Right common carotid artery plus branches (tissue), 1 donor: ENCODE results near the genes LONP1 and DUS3L.

- PRO-cap, result no peak
These were observed 89.2 kb downstream of the PTPRS start for GRCh38 chr19:5251185-5252037.

DNA sequence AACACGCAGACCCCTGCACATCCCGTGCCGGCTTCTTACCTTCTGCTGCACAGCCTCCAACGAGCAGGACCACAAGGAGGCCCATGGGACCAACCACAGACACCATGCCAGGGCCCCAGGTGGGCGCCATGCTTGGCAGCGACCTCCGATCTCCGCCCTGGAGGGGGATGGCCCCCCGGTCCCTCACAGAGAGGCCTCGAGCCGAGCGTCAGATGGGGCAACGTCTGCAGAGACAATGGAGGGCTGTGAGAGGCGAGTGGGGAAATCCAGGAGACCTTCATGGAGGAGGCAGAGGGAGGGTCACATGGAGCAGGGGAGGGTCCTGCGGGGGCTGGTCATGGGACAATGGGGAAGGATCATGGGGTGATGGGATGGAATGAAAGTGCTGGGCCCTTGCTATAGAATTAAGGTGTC lies 54.6 kb downstream of the PTPRS start:
- PRO-cap, result no peak

GRCh38 chr19:5434604-5434971 lies 20.6 kb upstream of the ZNRF4 start:
- PRO-cap, result no peak

DNA sequence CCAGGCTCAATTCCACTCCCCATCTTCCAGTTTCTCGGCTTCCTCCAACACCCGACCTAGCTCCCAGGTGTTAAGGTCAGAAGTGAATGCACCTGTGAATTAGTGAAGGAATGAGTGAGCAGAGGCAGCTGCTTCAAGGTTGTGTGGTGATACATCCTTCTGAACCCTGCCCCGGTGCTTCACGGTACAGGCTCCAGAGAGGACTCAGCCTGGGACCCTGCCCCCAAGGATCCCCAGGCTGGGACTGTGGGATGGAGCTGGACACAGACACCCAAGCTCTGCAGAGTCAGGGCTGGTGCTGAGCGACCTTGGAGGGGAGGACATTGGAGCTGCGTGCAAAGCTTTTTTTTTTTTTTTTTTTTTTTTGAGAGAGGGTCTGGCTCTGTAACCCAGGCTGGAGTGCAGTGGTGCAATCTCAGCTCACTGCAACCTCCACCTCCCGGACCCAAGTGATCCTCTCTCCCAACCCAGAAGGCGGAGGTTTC lies 76.2 kb downstream of the SAFB2 start:
- PRO-cap, result no peak

DNA sequence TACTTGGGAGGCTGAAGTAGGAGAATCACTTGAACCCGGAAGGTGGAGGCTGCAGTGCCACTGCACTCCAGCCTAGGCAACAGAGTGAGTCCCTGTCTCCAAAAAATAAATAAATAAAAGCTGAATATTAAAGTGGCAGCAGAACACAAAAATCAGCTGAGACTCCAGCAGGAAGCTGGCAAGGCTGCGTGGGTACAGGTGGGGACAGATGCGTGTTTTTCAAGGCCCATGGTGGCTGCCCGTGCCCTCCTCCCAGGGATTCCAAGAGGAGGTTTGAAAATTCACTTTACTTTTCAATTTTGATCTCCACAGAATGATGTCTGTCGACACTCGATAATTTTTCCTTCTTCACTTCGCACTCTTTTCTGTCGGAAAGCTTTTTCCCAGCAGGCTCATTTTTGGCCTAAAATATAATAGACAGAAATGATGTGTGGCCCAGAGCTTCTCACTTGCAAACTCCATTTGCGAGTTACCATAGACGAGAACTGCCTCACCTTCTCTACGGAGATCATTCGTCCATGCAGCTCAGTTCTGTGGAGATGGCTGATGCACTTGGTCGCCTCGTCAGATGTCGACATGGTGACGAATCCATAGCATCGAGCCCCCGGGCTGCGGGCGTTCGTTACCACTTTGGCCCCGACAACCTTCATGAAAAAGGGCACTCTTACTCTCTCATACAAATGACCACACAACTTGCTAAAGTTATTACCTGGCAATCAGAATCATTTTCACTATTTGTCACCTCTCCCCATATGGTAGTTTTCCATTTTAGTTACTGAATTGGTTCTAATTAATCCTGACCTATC lies 18.1 kb downstream of the SAFB2 start:
- PRO-cap, result no peak

DNA sequence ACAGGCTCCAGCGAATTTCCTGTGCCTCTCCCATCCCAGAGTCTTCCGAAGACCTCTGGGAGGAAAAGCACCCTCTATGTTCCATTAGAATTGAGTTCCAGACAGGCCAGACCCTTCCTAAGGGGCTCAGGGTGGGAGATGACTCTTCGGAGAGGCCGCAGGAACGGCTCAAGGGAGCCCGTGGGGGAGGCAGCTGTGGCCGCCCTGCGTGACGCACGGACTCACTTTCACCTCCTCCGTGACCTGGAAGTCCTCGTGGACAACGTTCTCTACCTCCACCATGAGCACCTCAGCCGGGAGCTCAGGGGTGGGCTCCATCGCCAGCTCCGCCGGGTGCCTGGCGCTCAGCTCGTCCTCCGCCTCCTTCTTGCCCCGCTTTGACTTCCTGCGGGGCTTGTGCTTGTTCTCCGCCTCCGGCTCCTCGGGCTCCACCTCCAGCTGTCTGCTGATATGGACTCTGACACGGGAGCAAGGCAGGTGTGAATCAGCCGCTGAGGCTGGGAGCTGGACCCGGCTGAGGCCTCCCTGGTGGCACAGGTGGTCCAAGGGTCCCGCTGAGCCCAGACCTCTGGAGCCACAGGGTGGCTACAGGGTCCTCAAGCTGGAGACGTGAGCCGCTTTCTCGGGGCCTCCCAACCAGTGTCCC lies 8.3 kb downstream of the LONP1 start:
- PRO-cap, result no peak

DNA sequence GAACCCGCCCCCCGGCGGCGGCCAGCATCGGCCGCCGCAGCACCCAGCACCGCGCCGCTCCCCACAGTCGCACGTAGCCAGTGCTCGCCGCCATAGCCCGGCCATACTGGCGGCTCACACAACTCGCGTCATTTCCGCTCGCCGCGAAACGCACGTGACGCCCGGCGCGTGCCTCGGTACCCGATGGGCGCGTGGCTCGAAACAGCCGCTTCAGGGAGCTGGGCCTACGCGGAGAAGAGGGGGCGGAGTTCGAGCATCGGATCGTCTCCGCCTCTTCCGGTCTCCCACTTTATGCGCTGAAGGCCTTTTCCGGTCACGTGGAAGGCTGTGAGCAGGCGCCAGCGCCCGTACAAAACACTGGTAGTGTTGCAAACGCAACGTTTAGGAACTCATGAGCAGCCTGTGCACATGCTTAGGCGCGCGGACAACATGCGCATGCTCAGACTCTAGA lies at the start of gene LONP1:
LONP1 (minus strand) TSS at position 108 of the 451 bp plus-strand sequence.
- PRO-cap, result bidirectional peak, plus-strand start at position 64 of the sequence, minus-strand start at position 105 of the sequence; bidirectional peak, plus-strand start at position 316 of the sequence, minus-strand start at position 263 of the sequence

DNA sequence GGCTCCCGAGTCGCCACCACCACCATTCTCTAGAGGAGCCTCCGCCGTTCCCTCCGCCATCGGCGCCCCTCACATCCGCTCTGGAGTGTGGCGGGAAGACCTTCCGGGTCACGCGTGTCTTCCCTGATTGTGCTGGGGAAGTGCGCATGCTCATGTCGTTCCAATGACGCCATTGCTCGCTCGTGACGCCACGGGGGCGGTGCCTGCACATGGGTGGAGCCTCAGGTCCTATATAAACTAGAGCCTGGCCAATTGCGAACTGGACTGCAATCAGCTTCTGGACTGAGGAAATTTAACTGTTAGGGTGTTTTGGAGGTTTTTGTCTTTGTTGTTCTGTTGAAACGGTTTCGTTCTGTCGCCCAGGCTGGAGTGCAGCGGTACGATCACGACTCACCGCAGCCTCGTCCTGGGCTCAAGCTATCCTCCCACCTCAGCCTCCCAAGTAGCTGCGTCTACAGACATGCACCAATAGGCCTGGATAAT lies at the start of gene DUS3L:
DUS3L (minus strand) TSS at position 82 of the 483 bp plus-strand sequence.
- PRO-cap, result bidirectional peak, plus-strand start at position 262 of the sequence, minus-strand start at position 82 of the sequence

DNA sequence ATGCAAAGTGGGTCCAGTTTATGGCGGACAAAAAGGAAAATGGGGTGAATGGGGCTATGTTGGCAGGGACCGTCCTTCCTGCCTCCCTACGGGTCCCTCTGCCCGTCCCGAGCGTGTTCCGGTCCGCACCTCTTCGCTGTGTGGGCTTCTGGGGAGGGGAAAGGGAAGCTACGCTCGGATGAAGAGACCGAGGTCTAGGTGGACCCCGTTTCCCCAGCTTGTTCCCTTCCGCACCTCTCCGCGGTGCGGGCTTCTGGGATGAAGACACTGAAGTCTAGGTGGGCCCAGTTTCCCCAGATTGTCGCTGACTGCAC lies 11.1 kb downstream of the FUT6 start:
- PRO-cap, result no peak

DNA sequence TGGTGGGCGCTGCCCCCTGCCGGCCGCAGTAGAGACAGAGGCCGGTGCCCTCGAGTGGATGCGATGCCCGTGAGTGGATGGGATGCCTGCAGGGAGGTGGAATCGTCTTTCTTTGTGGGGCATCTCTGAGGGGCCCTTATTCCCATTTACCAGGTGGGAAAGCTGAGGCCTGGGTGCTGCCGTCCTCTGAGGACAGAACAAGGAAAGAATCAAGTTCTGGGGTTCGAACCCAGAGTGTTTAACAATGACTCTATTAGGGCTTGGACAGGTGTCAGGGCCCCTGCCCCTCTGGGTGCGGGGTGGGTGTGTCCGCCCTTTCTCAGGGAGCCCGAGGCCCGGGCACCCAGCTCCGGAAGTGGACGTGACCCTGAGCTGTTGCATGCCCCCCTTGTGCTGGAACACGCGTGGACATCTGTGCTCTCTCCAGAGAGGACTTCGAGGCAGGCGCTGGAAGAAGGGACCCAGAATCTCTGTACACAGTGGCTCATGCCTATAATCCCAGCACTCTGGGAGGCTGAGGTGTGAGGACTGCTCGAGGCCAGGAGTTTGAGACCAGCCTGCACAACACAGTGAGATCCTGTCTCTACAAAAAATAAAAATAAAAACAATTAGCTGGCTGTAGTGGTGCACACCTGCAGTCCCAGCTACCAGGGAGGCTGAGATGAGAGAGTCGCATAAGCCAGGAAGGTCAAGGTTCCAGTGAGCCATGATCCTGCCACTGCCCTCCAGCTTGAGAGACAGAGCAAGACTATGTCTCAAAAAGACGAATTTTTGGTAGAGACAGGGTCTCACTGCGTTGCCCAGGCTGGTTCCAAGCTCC lies 10.7 kb downstream of the NDUFA11 start:
- PRO-cap, result no peak

- PRO-cap, result no peak
These were observed 242 bp upstream of the VMAC start for GRCh38 chr19:5904485-5904775.

- PRO-cap, result no peak
These were observed 11.7 kb downstream of the RANBP3 start for GRCh38 chr19:5966056-5966775.

DNA sequence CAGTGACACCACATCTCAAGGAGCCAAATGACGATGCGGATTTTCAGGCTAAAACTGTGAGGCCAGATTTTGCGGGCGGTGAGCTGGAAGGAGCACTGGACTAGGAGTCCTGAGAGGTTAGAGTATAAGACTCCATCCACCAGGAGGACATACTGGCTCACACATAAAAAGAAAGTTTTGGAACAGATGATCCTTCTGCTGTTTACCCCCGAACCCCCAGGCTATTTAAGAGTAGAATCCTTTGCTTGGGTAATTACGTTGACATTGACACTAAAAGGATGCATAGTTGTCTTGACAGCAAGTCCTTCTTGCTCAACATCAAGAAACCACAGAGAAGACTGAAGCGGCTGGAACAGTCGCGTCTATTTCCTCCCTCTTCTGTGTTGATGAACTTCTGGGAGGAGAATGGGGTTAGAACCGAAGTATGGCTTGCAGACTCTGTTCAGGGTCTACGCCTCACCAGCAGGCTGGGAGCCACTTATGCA lies 42.2 kb upstream of the RANBP3 start:
- PRO-cap, result no peak

- PRO-cap, result no peak
These were observed 64.1 kb upstream of the RANBP3 start for GRCh38 chr19:6041638-6042822.

DNA sequence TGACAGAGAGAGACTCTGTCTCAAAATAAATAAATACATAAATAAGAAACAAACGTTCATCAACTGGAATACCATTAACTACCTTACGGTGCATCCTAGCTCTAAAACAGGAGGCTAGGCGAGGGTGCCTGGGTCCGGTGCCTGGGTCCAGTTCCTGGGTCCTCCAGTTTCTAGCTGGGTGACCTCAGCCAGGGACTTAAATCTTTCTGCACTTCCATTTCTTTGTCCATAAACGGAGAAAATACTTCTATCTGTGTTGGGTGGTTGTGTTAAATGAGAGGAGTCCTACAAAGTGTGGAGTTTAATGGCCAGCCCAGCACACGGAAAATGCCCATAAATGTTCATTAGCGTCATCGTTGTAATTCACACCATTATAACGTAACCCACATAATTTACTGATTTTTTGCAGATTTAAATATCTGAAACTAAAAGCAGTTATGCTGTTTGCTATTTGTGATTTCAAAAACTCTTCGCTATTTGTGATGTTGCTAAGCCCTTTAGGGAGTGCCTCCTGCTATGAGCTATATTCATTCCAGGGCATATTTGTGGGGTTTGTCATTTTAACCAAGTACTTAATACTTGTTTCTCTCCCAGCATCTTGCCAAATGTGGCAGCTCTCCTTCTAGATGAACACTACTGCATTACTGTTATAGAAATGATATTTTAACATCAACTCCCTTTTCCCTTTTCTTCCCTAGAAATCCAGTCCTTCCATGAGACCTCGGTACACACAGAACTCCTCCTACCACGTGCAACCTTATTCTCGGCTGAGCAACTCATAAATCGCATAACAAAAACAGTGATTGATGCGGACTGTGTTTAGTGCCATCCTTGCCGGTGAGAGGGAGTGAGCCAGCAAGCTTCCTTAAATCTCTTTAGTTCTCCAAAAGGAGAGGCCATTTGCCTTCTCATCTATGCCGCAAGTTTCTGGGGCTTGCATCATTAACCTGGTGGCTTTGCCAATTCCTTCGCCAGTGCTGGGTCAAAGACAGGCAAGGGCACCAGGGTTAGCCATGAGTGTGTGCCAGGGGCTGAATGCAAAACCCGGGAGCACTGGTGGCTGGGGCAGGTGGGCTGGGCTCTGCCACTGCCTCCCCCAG lies 33.6 kb downstream of the RFX2 start:
- PRO-cap, result unidirectional peak, minus-strand start at position 274 of the sequence

- PRO-cap, result no peak
These were observed 61.3 kb downstream of the MLLT1 start for GRCh38 chr19:6218420-6218986.

- PRO-cap, result no peak
These were observed 59.5 kb downstream of the MLLT1 start for GRCh38 chr19:6220282-6220739.

DNA sequence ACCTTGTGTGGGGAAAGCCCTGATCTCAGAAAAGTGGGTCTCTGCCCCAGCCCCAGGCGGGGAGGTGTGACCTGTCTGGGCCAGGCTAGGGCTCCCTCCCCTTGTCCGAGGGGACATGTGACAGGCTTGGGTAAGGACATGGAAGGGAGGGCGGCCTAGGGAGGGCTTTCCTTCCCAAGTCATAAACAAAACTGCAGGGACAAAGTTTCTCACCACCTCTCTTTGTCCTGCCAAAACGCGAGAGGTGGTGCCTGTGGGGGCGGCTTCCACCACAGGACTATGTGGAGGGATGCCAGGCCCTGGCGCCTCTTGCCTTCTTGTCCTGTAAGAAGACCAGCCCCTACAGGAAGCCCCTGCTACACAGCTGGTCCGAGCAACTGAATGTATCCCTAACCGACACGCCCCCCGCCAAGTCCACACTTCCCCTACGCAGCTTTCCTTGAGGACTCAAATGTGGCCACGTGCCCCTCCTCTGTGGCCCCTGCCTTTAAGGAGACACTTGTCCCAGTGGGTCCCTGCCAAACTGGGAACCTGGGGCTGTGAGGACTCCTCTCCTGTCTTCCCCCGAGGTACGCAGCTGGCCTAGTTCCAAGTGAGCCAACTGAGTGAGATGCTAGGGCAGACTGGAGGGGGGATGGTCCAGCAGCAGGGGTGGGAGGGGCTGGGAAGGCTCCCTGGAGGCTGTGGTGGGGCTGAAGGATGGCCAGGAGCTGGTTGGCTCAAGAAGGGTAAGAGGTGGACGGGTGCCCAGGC lies 46.2 kb downstream of the MLLT1 start:
- PRO-cap, result no peak

GRCh38 chr19:6238415-6239159 lies 41.2 kb downstream of the MLLT1 start:
- PRO-cap, result no peak

DNA sequence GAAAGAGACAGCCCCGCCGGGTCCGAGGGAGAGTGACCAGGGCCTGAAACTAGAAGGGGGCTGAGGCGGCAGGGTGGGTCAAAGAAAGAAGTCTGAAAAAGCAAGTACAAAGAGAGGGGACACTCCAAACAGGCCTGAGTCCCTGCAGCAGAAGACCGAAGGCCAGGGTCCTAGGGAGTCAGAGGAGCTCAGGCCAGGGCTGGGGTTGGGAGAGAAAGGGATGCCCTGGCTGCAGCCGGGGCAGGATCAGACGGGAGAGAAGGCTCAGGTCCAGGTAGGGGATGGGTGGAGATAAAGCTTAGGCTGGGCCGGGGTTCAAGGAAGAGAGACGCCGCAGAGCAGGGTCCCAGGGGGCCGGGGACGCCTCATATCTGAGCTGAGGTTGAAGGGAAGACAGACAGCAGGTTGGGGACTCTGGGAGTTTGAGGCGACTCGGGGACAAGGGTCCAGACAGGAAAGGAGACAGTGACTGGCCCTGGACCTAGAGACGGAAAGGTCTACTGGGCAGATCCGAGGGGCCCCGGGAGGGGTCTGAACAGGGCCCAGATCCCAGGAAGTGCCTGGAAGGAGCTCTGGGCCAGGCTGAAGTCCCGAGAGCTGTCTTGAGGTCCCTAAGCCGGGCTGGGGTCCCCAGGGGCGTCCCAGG lies 836 bp downstream of the MLLT1 start:
- PRO-cap, result no peak